Tibial artery (tissue), 1 donor: ENCODE measurements around the gene TNFSF15.

DNA sequence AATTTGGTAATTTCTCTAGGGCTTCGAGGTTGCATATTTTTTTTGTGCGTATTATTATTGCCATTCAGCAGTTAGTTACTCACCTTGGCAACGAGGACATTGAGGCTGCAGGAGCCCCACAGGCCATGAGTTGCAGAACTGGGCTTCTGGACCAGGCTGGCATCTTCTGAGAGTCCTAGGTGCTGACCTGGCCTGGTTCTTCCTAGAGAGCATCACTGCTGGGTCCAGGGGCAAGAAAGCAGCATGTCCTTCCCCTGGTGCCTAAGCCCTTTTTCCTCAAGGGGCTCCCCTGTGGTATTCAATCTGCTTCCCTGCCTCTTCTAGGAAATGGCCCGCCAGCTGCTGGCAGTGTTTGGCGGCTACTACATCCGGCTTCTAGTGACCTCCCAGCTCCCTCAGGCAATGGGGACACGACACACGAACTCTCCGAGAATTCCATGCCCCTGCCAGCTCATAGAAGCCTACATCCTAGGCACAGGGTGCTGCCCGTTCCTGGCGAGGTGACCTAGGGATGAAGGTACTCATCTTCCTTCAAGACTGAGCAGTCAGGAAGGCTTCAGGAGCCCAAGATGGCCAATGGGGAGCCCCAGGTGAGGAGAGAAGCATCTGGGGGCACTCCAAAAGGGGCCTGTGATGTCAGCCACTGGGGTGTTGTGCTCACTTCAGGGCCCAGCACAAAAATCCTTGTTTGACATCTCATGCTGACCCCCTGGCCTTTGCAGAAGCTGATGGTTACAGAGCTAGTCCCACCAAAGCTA lies 14.6 kb downstream of the TEX53 start:
- PRO-cap = no peak

GRCh38 chr9:114805374-114806691 lies at the start of gene TNFSF15:
Gene TNFSF15 (minus strand): TSS chr9:114806039.
- PRO-cap = no peak

GRCh38 chr9:115115736-115116338 lies 2.1 kb downstream of the TNC start:
- PRO-cap = unidirectional peak, plus-strand start at chr9:115116155

DNA sequence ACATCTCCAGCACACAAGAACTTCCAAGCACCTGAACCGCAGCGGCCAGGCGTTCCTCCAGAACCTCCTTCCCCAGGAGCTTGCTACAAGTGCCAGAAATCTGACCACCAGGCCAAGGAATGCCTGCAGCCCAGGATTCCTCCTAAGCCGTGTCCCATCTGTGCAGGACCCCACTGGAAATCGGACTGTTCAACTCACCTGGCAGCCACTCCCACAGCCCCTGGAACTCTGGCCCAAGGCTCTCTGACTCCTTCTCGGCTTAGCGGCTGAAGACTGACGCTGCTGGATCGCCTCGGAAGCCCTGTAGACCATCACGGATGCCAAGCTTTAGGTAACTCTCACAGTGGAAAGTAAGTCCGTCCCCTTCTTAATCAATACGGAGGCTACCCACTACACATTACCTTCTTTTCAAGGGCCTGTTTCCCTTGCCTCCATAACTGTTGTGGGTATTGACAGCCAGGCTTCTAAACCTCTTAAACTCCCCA lies 357.6 kb upstream of the TNC start:
- PRO-cap = no peak

DNA sequence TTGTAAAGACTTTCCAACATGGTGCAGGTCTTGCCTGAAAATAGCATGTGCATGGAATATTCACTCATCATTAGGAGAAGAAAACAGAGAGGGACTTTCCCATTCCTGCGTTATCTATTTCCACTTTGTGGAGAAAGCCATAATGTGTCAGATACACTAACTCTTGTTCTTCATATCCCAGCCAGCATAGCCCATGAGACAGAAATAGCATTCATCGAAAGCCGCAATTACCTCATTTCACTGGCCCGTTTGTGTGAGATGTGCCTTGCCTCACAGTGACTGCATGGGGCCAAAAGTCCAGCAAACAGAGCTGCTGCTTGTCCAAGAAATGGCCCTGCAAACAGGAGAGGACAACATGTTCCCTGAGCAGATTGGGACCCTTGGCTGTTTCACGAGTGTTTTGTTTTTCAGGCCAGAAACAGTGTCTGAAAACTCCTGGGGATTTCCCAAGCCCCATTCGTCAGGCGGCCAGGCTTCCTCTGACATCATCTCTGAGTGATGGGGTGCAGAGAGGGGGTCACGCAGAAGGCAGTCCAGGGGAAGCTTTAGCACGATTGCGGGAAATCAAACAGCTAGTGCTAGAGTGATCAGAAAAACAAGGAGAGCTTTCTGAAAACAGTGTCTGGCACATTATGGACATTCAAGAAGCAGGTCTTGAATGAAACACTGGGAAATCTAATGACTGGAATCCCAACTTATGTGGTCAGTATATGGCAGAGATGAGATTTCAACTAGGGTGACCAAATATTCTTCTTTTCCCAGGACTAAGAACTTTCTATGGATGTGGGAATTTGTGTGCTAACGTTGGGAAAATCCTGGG lies 503.5 kb upstream of the PAPPA start:
- PRO-cap = unidirectional peak, plus-strand start at position 531 of the sequence

GRCh38 chr9:116153006-116153383 lies 596 bp upstream of the PAPPA start:
- PRO-cap = no peak

- PRO-cap = bidirectional peak, plus-strand start at chr9:116154431, minus-strand start at chr9:116154345; bidirectional peak, plus-strand start at chr9:116155191, minus-strand start at chr9:116154853
Measured at GRCh38 chr9:116154276-116155347, 1.0 kb downstream of the PAPPA start.

DNA sequence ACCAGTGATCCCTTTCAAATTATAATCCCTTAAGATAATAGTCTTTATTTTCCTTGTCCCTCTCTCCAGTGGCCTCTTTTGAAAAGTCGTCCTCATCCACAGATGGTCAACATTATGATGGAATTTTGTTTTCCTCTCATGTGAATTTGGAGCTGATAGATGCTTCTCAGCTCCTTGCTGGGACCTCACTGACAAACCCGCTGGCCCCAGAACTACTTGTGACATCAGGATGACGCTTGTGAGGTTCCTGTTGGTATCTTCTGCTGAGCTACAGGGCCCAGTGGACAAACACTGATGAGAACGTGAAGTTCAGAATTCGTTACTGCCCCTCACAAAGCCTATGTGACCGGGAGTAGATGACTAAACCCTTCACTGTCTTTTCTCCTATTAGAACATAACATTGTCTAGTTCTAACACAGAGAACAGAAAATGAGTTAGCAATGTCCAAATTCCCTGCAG lies 143.5 kb upstream of the TRIM32 start:
- PRO-cap = no peak

GRCh38 chr9:117642540-117642948 lies 61.7 kb upstream of the TLR4 start:
- PRO-cap = no peak

DNA sequence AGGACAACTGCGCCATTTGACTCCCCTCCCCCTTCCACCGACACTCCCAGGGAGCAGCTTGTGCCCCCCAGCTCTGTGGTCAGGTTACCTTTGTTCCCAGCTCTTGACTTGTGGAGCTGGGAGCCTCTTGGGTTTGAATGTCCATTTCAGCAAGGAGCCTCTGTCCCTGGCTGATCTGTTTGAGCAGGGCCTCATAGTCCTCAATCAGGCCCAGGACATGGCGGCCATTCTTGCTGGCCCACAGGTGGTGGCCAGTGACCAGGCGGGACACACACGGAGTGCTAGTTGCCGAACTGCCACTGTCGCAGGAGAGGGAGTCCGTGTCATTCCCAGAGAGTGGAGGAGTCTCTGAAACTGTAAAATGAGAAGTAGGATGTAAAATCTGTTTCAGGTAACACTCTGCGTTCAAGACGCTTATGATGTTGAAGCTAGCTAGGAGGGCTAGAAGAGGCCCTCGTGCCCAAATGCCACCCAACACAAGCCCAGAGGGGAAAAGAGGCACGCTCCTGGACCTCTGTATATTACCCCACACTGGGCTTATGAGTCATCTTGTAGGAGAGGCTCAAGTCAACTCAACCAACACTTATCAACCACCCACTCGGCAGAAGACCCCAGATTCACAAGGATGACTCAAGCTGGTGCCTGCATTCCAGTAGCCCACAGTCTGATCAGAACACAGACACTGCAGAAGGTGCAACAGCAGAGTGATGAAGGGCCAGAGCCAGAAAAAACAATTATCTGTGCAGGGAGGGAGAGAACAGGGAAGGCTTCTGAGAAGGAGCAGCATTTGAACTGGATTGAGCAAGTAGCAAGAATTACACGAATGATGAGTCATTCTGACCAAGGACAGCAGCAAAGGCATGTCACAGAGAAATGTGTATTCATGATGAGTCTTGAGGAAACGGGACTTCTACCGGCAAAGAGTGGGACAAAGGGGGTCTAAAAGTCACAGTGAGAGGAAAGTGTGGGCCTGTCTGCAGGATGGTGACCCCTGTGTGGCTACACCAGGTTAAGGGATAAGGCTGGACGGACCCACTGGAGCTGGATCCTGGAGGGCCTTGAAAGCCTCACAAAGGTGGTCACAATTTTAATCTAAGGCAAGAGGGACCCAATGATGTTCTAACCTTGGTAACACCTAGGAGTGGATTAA lies 176.9 kb downstream of the CDK5RAP2 start:
- PRO-cap = no peak

- PRO-cap = no peak
Measured at GRCh38 chr9:120432450-120432921, 147.5 kb downstream of the CDK5RAP2 start.

DNA sequence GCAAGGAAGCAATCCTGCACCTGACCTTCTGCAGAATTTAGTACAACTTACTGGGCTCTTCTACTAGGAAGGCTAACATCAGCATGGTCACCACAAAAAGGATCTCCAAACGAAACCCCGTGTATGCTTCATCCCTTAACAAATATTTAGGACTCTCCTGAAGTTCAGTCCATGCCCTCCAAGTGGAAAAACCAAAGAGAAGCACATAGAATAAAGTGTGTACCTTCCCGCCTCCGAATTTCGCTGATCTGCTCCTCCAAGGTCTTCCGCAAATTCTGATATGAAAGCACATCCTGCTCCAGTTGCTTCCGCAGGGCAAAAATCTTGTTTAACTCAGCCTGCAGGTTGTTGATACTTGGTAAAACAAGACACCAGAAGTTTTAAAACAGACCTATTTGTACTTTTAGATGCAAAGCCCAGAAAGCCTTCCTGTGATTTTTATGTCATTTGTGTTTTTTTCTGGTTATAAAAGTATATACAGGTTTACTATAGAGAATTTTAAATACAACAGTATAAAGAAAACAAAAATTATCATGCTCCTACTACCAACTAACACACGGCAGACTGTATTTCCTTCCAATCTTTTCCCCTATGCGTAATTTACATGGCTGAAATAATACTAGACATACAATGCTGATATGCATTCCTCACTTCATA lies 108.3 kb downstream of the CDK5RAP2 start:
- PRO-cap = no peak

- PRO-cap = no peak
Measured at GRCh38 chr9:120489201-120489787, 90.7 kb downstream of the CDK5RAP2 start.

- PRO-cap = no peak
Measured at GRCh38 chr9:120524854-120525197, 55.1 kb downstream of the CDK5RAP2 start.

DNA sequence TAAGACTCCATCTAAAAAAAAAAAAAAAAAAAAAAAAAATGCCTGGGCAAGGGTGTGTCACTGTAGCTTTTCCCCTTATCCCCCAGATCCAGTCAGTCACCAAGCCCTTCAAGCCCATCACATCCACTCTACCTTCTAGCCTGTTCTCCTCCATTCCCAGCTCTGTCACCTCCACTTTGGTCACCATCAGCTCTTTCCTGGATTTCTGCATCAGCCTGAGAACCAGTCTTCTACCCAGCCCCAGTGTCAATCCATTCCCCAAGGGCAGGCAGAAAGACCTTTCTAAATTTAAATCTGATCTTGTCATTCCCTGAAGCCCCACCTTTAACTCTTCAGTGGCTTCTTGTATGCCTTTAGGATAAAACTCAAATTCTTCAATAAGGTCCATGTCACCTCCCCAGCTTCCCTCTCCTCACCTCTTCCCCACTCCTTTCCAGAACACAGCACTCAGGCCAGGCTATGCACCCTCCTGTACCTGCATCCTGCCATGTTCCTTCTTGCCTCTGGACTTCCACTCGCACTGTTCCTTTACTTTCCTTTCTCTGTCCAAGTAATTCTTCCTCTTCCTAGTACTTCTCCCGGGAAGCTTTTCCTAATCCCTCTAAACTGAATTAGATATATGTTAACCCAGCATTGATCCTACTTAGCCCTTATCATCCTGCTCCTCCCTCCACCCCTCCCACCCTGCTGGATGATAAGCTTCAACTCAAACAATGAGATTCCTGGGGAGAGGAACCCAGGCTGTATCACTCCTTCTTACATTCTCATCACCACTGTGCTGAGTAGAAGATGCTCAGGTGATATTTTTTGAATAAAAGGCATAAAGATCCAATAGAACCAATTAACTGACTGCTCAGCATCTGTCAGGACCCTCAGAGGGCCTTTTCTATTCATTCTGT lies 45.9 kb downstream of the CDK5RAP2 start:
- PRO-cap = no peak

GRCh38 chr9:120648045-120648868 lies 66.0 kb downstream of the MEGF9 start:
- PRO-cap = no peak

DNA sequence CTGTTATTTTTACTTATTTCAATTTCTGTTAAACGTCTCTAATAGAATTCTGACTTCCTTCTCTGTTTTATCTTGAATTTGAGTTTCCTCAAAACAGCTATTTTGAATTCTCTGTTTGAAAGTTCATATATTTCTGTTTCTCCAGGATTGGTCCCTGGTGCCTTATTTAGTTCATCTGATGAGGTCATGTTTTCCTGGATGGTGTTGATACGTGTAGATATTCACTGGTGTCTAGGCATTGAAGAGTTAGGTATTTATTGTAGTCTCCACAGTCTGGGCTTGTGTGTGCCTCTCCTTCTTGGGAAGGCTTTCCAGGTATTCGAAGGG lies 34.3 kb downstream of the MEGF9 start:
- PRO-cap = no peak

DNA sequence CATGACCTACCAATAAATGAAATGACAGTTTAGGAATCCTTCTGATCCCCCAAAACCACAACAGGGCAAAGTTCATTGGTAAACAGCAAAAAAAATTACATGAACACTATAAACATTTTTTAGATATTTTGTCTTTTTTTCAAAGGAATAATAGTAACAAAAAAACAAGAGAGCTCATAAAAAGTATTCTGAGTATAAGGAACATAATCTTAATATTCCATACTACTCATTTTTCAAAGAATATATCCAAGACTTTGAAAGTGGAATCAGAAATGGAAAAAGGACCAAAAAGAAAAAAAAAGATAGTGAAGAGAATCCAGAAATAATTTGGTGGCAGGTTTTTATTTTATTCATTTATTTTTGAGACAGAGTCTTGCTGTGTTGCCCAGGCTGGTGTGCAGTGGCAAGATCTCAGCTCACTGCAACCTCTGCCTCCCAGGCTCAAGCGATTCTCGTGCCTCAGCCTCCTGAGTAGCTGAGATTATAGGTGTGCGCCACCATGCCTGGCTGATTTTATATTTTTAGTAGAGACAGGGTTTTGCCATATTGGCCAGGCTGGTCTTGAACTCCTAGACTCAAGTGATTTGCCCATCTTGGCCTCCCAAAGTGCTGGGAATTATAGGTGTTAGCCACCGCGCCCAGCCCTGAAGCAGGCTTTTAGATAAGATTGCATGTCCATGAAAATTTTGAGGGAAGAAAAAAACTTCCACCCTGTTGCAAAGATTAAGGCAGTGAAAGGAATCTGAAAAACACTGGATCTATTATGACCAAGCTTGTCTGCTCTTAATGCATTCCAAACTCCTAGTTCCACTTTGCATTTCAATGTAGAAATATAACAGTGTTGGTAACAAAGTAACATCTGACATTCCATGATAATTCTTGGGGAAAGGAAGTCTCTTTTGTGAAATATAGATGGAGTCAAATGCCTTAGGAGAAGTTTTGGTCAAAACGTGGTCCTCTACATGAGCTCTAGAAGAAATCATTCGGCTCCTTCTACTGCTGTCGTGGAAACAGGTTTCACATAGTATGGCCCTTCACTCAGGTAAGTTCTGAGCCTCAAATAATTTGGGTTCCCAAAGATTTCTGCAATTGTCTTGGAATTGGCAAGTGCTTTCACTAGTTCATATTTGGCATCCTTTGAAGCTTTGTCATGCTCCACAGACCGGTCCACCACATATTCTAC lies 24.1 kb downstream of the B3GALT9 start:
- PRO-cap = no peak

GRCh38 chr9:120845962-120847017 lies 3.6 kb upstream of the PSMD5 start:
- PRO-cap = no peak

DNA sequence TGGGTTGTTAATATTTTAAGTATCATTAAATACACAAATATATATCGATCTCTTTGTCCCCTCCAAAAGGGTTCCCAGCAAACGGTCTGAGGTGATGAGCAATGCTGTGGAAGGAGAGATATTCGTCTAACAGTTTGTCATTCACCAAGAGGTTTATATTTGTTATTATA lies 1.3 kb downstream of the TRAF1 start:
- PRO-cap = no peak